Amniotic epithelial cell (primary cell): ENCODE measurements around a stretch of chr6.

DNA sequence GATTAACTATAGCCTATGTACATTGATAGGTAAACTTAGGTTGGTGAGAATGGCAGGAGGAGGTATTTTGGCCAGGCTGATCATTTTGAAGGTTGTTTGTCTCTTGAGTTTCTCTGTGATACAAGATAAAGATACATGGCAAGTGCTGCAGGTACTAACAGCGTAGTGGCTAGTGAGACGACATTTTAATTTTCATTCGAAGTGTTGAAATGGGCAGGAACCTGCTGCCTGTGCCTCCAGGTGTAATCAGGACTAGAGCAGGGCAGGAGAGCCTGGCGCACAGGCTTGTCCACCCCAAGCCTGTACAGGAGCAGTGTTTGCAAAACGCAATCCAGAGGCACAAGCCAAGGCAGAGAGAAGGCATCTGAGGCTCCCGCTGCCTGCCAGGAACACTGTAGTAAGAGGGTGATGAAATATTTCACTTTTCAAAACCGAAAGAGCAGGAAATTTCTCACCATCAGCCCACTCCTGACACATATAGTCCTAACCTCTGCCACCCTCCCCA is 132.6 kb downstream of the RTN4IP1 start:
- RRBS: no CpG with 5 or more reads among the region's 7 CpGs

- RRBS: no CpG with 5 or more reads among the region's 3 CpGs
Observed at GRCh38 chr6:106527198-106527598, 102.1 kb downstream of the RTN4IP1 start.

- RRBS: no CpG with 5 or more reads among the region's 2 CpGs
Observed at GRCh38 chr6:106546247-106546764, 83.0 kb downstream of the RTN4IP1 start.

DNA sequence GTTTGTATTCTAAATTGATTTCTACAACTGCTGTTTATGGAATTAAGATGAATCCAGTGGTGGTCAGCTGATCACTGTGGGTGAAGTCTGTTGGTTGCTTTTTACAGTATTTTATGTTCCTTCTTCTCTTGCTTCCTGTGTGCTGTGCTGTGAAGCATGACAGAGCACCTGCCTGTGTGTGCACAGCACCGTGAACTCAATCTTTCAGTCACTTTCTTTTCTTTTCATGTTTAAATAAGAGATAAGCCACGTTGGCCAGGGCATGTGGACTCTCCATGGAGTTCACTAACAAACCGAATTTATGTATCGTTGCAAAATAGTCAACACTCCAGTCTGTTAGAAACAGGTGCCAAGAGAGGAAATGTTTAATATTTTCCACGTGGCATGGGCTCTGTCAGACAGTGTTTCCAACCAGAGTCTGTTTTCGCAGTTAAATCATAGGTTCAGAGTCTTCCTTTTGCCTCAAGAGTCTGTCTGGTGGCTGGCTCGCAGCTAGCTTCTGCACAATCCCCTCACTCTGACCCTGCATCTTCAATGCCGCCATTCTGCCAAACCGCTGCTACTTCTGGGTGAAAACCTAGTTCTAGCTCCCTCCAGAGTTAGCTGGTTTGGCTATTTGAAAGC is 73.2 kb downstream of the QRSL1 start:
- RRBS: no CpG with 5 or more reads among the region's 9 CpGs

DNA sequence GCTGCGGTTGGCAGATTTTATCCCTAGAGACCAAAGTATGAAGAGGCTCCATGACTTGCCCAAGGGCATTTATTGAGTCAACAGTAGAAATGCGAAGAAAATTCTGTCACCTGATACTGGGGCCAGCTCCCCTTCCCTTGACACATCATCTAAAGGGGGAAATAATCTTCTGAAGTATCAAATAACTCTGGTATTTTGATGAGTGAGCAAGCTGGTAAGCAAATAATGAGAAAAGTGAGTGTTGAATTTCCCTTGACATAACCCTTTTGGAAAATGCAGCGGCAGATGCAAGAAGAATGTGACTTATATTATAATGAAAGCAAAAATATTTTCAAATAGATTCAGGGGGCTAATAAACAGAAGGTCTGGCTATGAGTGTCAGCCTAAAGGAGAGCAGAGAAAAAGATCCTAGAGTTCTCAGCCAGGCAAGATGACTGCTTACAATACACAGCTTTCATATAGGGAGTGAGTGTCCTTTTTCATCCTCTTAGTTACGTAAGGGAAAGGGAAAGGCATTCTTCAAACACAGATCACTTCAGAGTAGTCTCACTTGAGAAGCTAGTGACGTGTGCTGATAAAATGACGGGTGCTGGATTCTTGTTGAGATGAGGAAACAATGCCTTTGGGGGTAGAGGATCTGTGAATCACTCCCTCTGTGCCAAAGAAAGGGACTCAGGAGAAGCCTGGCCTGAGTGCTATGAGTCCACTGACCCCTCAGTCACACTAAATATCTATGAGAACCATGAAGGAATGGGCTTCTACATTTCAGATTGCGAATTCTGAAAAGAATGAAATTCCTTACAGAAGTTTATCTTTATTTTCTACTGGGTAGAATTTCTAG is 117.1 kb downstream of the QRSL1 start:
- RRBS: no CpG with 5 or more reads among the region's 7 CpGs

GRCh38 chr6:106785669-106786054 is 156.3 kb downstream of the QRSL1 start:
- RRBS: no CpG with 5 or more reads among the region's 2 CpGs

GRCh38 chr6:107492446-107492792 is 2.5 kb downstream of the SOBP start:
- RRBS: no CpG with 5 or more reads among the region's 7 CpGs

GRCh38 chr6:107666335-107667085 is 157.6 kb downstream of the SCML4 start:
- RRBS: no CpG with 5 or more reads among the region's 14 CpGs

DNA sequence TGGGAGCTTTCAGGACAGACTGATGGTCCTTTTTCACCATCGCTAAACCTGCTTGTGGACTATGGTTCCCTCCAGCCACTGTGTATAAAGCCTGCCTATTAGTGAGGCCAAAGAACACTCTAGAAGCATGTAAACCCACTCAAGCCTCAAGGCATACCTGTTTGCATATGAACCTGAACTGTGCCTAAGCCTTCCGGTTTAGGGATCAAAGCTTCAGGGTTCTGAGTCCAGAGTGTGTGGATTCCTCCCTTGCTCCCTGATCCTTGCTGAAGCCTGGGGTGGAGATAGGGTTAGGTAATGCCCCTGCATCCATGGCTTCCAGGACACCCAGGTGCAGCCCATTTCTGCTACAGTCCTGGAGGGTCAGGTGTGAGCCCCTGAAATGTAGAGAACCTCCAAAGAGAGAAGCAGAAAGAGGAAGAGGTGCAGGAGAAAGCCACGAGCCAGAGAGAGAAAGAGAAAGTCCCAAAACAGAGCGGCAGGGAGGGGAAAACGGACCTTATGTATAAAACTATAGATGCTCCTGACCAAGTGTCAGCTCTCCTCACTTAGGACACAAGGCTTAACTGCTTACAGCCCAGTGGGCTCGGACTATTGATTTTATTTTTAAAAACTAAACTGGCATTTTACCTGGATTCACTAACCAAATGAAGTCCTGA is 93.3 kb downstream of the SCML4 start:
- RRBS: no CpG with 5 or more reads among the region's 6 CpGs

GRCh38 chr6:107731803-107732366 is 92.2 kb downstream of the SCML4 start:
- RRBS: no CpG with 5 or more reads among the region's 10 CpGs

DNA sequence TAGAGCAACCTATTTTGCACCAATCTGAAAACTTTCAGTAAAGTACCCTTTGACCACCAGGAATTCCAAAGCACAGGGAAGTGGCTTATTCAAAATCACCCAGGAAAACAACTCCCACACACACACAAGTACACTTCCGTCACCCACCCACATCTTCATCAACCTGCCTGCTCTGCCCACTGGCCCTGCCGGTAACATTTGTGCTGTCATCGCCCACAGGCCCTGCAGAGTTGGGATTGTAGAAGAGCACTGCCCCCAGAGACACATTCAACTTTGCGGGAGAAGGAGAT is 19.3 kb upstream of the SCML4 start:
- RRBS: no CpG with 5 or more reads among the region's 4 CpGs

DNA sequence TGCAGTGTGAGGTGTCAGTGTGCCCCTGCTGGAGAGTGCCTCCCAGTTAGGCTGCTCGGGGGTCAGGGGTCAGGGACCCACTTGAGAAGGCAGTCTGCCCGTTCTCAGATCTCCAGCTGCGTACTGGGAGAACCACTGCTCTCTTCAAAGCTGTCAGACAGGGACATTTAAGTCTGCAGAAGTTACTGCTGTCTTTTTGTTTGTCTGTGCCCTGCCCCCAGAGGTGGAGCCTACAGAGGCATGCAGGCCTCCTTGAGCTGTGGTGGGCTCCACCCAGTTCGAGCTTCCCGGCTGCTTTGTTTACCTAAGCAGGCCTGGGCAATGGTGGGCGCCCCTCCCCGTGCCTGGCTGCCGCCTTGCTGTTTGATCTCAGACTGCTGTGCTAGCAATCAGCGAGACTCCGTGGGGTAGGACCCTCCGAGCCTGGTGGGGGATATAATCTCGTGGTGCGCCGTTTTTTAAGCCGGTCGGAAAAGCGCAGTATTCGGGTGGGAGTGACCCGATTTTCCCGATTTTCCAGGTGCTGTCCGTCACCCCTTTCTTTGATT is 35.9 kb upstream of the SCML4 start:
- RRBS: no CpG with 5 or more reads among the region's 21 CpGs

- RRBS: no CpG with 5 or more reads among the region's 1 CpG
Observed at GRCh38 chr6:107869705-107870262, 45.7 kb upstream of the SCML4 start.

DNA sequence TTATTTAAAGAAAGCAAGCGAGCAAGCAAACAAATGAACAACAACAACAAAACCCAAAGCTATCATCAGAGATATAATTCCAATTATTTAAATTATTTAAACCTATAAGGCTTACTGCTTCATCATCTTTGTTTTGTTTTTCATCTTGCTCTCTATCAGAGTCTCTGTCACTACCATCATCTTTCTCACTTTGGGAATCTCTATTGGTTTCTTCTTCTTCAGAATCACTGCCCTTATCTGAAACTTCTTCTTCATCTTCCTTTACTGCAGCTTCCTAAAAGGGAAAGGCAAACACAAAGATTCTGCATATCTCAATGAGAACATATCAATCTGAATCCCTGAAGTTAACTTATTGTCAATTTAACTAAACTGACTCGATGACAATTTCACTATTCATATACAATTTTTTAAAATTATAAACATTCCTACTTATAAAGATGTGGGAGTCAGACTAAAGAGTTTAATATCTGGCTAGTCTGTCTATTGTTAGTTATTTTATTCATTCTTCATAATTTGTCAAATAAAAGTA is 58.8 kb upstream of the SCML4 start:
- RRBS: no CpG with 5 or more reads among the region's 2 CpGs

GRCh38 chr6:107889520-107890419 is 65.7 kb upstream of the SCML4 start:
- RRBS: no CpG with 5 or more reads among the region's 7 CpGs

- RRBS: no CpG with 5 or more reads among the region's 4 CpGs
Observed at GRCh38 chr6:107939063-107939428, 19.0 kb downstream of the SEC63 start.

DNA sequence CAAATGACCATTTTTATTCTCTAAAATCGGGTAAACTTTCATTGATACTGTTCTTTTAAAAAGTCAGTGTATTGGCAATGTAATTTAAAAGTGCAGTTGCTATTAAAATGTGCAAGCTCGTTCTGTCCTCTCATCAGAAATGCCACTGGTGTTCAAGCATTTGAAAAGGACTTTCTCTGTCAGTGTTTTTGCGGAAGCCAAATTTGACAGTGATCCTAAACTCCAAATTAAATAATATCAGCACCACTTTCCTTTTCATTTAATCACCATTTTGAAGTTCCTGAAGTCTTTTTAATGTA is 69.6 kb downstream of the AFG1L start:
- RRBS: no CpG with 5 or more reads among the region's 3 CpGs

DNA sequence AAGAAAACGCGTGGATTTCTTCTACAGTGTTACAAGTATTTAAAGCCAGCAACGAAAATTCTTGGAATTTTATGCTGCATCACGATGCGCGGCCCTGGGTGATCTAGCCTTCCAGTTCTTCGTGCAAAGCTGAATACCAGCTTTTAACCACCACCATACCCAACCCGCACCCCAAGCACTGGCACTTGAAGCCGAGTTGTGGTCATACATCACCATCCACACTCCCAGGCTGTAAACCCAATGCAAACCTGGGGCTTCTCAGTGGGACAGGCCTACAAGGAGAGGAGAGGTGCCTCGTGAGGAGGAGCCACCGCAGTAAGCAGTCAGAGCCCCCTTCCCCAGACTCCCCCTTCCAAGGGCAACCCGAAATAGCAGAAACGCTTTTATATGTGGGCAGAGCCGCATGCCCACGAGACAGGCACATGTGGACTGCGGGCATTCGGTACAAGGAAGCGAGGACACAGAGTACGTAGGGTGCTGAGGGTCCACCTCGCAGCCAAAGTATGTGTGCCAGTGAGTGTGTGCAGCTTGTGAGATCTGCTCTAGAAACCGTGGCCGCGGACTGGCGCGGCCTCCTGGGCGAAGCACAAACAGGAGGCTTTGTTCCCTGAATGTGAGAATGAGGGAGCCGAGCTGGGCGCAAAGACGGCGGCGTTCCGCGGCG is 3.5 kb upstream of the FOXO3 start:
- RRBS: no CpG with 5 or more reads among the region's 34 CpGs

GRCh38 chr6:108589212-108590271 is 28.8 kb downstream of the FOXO3 start:
- RRBS: no CpG with 5 or more reads among the region's 9 CpGs